SJSA1 (cell line): ENCODE results near the genes PTPRJ, OR5L2, OR5M1, OR5AR1 and LRRC55.

- RAMPAGE, long total RNA, result no peak
Observed at GRCh38 chr11:47743703-47744454, 23.3 kb downstream of the FNBP4 start.

GRCh38 chr11:47843344-47843845 lies 4.8 kb downstream of the NUP160 start:
- RAMPAGE, long total RNA, result no peak

GRCh38 chr11:47950620-47950977 lies 29.8 kb upstream of the PTPRJ start:
- RAMPAGE, long total RNA, result no peak

DNA sequence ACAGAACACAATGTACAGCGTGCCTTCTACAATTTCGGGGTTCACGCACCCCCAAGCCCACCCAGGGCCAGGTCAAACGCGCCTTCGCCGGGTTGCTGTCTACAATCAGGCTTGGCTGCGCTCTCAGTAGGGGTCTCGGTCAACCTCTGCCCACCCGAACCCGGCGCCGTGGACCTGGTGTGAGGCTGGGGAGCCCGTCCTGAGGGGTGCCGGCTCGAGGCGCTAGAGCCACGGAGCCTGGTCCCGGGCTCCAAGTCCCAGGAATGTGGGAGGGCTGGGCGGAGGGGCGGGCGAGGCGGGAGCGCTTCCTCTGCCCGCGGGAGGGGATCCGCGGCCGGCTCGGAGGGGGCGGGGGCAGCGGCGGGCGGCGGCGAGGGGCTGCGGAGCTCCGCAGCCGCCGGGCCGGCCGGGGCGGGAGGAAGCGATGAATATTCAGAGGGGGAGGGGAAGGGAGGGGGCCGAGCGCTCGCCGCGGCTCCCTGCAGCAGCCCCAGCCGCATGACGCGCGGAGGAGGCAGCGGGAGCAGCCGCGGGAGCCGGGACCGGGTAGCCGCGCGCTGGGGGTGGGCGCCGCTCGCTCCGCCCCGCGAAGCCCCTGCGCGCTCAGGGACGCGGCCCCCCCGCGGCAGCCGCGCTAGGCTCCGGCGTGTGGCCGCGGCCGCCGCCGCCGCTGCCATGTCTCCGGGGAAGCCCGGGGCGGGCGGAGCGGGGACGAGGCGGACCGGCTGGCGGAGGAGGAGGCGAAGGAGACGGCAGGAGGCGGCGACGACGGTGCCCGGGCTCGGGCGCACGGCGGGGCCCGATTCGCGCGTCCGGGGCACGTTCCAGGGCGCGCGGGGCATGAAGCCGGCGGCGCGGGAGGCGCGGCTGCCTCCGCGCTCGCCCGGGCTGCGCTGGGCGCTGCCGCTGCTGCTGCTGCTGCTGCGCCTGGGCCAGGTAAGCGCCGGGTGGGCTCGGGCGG lies at the start of gene PTPRJ:
Gene PTPRJ, plus strand, starts transcription at position 487 of the 961 bp plus-strand sequence.
- RAMPAGE, long total RNA, result no peak

DNA sequence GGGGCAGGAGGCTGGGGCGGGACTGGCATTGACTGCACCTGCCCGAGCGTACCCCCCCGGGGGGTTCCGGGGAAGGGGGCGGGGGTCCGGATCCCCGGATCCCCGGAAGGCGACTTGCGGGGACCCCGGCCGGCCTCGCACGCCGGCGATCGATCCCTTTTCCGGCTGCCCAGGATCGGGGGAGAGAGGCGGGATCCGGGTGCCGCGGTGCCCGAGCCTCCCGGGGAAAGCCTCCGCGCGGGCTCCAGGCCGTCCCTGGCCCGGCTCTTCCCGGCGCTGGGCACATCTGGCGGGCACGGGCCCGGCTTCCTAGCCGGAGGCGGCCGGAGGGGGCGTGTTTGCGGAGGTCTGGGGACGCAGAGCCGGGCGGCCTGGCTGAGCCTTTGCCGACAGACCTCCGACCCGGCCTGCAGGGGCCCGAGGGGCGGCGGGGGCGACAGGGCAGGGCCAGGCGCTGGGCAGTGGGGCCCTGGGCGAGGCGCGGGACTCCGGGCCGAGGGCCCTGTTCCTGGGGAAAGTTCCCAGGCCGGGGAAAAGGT lies 744 bp downstream of the PTPRJ start:
- RAMPAGE, long total RNA, result no peak

- RAMPAGE, long total RNA, result no peak
Observed at GRCh38 chr11:48017082-48017534, 36.7 kb downstream of the PTPRJ start.

GRCh38 chr11:48062540-48063035 lies 82.2 kb downstream of the PTPRJ start:
- RAMPAGE, long total RNA, result no peak

DNA sequence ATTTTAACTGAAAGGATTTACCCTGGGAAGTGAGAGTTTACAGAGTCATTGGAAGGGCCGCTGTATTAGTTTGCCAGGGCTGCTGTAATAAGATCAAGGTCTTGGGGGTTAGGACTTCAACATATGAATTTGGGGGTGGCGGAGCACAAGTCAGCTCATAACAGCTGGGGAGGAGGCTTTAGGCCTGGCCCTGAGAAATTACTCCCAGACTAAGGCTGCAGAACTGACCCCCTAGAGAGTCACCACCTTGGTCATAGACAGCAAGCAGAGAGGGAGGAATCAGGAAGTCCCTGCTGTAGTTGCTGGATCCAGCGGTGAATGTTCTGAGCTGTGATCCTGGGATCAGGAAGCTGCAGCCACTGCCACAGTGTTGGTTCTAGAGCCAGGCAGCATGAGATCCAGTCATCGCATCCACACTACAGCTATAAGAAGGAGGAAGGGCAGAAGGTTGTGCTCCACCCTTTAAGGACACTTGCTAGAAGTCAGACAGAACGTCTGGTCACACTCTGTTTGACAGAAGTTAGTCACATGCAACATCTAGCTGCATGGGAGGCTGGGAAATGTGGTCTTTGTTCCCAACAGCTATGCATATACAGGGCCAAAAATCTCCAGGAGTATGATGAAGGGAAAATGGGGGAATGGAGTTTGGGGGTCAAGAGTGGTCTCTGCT lies 104.8 kb upstream of the OR4B1 start:
- RAMPAGE, long total RNA, result no peak

DNA sequence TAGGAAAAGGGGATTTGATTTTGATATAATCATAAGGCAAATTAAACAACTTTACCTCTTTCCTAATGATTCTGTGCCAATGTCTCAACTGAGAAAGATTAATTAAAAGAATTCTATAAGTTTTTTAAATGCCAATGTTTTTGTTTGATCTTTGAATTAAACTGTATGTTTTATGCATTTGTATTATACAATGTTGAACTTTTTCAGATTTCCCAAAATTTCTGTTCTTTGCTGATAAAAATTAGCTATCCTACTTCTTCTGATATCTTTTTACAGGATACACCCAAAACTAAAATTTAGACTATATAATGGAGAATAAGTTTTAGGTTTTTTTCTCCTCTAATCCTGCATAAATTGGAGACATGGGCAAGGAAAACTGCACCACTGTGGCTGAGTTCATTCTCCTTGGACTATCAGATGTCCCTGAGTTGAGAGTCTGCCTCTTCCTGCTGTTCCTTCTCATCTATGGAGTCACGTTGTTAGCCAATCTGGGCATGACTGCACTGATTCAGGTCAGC lies at the start of gene OR5L2:
Gene OR5L2, plus strand, starts transcription at position 363 of the 518 bp plus-strand sequence.
- RAMPAGE, long total RNA, result no peak

DNA sequence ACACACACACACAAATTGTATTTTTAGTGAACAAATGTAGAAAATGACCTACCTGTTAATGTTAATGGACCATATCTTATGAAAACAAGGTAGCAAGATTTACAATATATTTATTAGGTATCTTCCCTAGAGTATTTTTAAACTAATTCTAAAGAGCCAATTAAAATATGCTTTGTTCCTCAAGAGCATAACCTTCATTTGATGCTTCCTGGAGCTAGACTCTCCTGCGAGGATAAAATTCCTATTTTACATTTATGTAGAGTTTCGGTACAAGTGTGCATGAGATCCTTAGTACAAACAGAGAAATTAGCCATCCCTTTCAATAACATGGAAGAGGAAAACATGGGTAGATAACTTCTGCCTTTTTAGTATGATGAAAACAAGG lies at the start of gene OR5M1:
Gene OR5M1, minus strand, starts transcription at position 70 of the 385 bp plus-strand sequence.
- RAMPAGE, long total RNA, result no peak

GRCh38 chr11:56663419-56663832 lies at the start of gene OR5AR1:
Gene OR5AR1, plus strand, starts transcription at chr11:56663686.
- RAMPAGE, long total RNA, result no peak

- RAMPAGE, long total RNA, result no peak
Observed at GRCh38 chr11:56909881-56910634, 78.7 kb upstream of the OR5AK2 start.

- RAMPAGE, long total RNA, result no peak
Observed at GRCh38 chr11:57179649-57180755, 1.8 kb upstream of the LRRC55 start.

- RAMPAGE, long total RNA, result no peak
Observed at GRCh38 chr11:57181637-57182104, at the start of gene LRRC55. Gene LRRC55, plus strand, starts transcription at chr11:57181953.

DNA sequence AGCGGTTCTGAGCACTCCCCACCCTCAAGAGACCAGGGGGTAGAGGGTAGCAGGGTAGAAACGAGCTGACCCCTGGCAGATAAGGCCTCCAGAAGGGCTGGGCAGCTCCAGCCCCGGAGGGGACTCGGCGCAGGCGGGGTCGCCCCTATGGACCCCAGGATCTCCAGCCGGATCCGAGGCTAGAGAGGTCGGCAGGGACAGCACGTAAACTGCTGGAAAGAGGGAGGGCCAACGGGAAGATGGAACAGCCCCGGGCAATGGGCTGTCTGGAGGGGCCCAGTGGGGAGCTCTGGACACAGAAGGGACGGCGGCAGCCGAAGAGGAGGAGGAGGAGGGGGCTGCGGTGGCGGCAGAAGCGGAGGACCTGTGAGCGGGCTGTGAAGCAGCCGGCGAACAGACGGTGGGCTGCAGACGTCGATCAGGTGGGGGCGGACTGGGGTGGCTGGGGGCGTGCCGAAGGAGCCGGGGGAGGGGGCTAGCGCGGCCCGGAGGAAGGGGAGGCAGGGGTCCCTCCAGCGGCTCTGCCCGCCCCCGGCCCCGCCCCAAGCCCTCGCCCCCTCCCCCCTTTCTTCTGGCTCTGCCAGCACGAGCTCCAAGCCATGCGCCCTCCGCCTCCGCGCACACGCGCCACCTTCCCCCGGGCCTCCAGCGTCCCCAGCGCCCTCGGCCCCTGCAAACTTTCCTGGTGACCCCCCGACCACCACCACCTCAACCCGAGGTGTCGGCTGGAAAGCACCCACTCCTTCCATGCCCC lies 548 bp downstream of the TNKS1BP1 start:
- RAMPAGE, long total RNA, result no peak

DNA sequence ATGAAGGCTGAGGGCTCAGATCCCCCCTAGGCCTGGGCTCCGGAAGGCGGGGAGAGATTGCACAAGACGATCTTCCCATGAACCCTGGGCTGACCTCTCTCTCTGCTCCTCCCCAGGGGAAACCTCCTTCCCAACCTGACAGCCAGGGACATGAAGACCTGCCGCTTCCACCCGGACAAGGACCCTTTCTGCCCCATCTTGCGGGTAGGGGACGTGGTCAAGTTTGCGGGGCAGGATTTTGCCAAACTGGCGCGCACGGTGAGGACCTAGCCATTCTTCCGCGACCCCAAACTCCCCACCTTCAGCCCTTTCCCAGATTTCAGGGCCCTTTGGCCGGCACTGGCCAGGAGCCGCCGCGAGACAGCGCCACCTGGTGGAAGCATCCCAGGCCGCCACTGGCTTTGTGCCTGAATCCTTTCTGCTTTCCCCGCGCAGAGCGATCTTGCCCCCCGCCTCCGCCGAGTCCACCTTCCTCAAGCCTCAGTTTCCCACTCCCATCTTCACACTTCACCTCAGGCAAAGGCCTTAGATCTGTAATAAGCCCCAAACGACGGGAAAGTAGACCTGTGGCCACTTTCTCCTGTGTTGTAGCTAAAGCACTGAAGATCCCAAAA lies 11.6 kb downstream of the P2RX3 start:
- RAMPAGE, long total RNA, result no peak

DNA sequence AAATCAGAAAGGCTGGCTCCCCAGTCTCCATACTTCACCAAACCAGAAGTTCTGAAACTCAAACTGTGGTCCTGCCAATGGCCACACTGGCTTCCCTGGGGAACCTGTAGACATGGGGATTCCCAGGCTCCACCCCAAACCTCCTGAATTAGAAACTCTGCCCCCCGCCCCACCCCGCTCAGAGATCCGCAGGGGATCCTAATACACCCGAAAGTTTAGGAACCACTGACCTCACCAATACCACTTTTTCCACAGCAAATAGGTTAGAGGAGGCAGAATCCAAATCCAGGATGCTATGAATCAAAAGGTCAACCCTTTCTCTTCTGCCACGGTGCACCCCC lies 15.4 kb downstream of the RTN4RL2 start:
- RAMPAGE, long total RNA, result no peak

DNA sequence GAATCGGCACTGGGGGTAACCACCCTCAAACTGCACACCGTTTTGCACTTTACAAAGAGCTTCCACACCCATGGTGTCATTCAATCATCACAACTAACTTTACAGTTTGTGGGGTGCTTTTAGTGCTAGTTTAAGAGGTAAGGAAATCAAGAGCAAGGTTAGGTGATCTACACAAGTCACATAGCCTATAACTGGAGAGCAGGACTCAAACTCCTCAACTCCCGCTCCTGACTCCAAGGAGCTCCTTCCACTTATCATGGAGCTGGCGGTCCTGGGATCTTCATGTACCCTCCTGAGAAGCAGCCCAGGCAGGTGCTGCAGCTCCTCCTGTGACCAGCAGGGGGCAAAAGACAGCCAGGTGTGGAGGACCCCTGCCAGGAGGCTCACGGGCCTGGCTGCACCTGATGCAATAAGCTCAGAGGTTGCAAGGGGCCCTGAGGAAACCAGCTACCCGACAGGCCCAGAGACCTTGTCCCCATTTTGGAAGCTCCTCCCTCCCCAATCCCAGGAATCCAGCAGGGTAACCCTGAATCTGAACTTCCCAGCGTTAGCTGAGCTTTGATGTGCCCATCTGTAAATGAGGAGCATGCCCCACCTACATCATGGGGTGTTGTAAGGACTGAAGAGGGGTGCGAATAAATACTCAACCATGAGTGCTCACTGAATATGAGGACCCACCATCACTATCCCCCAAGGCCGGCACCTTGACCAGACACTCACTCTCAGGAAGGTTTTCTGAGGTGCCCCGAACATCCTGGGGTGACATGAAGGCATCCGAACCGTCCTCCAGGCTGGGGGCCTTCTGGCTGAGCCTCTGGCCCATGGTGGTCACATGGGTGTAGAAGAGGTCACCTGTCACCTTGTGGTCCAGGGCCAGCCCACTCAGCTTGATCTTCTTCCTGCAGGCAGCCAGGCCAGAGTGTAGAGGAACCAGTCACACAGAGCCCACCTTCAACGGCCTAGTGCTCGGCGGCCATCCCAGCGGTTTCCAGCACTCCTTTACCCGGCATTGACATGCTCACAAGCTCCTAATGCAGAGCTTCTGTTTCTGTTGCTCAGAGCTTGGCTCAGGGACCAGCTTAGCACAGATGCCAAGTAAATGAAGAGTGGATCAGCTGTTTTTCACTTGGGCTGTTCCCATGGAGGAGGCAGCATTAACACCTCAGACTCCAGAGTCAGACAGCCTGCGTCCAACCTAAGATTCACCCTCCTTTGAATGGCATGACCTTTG lies 21.8 kb downstream of the SLC43A1 start:
- RAMPAGE, long total RNA, result no peak

DNA sequence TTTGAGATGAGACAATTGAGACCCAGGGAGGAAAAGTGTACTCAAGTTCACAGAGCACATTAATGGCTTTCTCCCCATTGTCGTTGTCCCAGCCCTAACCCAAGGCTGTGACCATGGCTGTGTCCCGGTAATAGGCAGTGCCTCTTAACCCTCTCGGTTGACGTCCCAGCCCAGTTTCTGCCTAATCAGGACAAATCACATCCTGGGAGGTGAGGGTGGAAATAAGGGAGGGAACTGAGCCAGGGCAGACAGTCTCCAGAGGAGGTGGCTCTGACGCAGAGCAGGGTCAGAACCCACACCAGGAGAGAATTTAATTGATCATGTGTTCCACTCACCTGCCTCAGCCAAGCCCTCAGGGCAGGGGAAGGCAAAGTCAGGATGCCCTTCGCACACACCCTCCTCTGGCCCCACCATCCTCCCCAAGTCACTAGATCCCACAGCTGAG lies 17.0 kb downstream of the SLC43A1 start:
- RAMPAGE, long total RNA, result no peak

DNA sequence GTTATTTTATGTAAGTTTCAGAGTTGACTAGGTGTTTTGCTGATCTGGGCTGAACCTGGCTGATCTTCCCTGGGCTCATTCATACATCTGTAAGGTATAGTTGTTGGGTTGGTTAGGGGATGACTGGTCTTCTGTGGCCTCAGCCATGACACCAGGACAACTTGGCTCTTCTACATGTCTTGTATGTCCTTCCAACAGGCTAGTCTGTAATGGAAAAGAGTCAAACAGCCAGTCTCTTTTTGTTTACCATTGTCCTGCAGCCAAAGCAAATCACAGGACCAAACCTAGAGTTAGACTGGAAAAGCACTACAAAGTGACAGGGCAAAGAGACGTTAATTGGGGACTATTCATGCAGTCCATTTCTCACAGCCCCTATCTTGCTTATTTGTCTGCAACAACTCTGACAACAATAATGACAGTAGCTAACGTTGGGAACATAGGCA lies 17.8 kb downstream of the SERPING1 start:
- RAMPAGE, long total RNA, result no peak